Helper T cell (primary cell): ENCODE measurements around the genes SZRD1, MFAP2 and PADI3.

- PRO-cap, 2 experiments: no peak in any of the 2 experiments
Measured at GRCh38 chr1:16156835-16157552, 1.1 kb upstream of the EPHA2 start.

- PRO-cap, 2 experiments: no peak in any of the 2 experiments
Measured at GRCh38 chr1:16289426-16290149, 52.6 kb upstream of the CPLANE2 start.

DNA sequence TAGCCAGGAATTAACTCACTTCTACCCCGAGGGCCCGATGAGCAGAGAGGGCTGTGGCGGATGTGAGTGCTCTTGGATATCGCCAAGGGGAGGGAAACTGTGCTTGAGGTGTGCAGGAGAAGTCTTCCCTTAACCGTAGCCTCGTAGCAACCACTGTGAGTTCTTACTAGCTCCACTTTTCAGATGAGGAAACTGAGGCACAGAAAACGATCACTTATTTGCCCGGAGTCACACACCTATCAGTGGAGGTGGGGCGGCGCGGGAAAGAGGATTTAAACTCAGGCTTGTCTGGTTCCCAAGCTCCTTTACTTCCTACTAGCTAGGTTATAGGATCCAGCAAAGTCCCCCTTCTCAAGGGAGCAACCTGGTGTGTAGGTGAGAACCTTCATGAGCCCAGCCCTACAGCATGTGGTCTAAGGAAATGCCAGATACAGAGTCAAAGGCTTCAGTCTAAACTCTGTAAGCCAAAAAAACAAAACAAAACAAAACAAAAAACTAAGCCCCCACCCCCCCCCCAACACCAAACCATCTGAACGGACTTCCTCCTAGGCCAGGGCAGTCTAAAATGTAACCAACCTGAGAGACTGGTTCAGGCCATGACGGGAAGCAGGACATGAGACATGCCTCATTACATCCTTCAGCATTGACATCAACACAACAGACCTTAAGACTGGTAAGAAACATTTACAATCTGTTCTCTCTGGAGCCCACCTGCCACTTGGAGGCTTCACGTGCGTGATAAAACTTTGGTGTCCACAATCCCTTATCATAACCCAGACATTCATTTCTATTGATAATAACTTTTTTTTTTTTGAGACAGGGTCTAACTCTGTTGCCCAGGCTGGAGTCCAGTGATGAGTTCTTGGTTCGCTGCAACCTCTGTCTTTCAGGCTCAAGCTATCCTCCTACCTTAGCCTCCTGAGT is 733 bp upstream of the FBXO42 start:
- PRO-cap, 2 experiments: no peak in any of the 2 experiments

DNA sequence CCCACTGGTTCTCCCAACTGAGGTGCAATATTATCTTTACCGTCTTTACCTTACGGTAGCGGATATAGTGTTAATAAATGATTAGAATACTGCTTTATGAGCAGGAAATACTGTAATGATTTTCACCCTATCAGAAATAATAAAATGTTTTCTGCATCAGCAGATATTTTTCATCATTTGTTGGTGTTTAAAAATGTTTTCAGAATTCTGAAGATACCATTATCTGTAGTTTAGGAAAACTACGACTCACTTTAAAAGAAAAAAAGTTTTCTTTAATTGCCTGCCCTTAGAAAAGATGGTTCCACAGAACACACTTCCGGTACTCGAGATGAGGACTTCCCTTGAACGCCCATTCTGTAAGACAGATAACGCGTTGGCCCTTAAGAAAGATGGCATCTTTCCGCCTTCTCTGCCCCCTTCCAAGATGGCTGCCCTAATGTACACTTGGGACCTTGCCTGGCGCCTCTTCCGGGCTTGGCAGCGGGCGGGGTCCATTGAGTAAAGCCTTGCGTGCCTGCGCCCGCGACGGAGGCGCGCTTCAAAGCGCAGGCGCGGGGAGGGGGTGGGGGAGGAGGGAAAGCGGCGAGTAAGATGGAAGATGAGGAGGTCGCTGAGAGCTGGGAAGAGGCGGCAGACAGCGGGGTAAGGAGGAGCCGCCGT is at the start of gene SZRD1:
SZRD1 (plus strand) TSS at position 576 of the 660 bp plus-strand sequence.
- PRO-cap, 2 experiments: peak in 2 of 2 experiments; most common plus-strand start position 577 of the sequence (in 2); most common minus-strand start position 274 of the sequence (in 1)

GRCh38 chr1:16606027-16606459 is 165.5 kb downstream of the NECAP2 start:
- PRO-cap, 2 experiments: no peak in any of the 2 experiments

- PRO-cap, 2 experiments: no peak in any of the 2 experiments
Measured at GRCh38 chr1:16764098-16764585, 157.6 kb upstream of the CROCC start.

DNA sequence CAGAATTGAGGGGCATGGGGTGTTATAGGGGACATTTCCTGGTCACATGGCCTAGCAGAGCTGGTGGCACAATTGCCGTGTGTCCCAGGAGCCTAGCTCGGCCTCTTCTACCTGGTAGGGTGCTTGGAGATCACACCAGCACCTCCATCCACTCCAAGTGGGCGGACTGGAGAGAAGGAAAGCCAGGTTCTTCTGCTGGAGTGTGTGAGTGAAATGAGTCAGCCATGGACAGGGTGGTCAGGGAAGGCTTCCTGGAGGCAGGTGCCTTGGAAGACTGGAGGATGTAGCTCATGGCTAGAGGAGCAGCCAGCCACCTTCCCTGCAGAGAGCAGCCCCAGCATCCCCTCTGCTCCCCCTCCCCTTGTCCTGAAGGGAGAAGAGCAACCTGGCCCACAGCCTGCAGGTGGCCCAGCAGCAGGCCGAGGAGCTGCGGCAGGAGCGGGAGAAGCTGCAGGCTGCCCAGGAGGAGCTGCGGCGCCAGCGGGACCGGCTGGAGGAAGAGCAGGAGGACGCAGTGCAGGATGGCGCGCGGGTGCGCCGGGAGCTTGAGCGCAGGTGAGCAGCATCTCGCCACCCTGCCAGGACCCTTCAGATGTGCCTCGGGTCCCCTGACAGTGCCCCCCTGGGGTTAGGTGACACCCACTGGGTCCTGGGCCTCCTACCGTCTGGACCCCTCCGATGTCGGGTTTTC is 22.1 kb downstream of the CROCC start:
- PRO-cap, 2 experiments: no peak in any of the 2 experiments

DNA sequence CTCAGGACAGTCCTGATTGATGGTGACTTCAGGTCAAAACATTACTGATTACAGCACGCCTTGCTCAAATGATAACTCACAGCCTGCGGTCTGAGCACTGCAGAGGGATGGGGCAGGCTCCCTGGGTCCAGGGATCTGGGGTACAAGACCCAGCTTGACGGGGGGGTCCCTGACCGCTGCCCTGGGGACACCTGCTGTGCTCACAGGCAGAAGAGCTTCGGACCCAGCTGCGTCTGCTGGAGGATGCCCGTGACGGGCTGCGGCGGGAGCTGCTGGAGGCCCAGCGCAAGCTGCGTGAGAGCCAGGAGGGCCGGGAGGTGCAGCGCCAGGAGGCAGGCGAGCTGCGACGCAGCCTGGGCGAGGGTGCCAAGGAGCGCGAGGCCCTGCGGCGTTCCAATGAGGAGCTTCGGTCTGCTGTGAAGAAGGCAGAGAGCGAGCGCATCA is 25.3 kb downstream of the MFAP2 start:
- PRO-cap, 2 experiments: no peak in any of the 2 experiments

- PRO-cap, 2 experiments: peak in 1 of 2 experiments; most common minus-strand start chr1:16980612 (in 1)
Measured at GRCh38 chr1:16979787-16980990, at the start of gene MFAP2. MFAP2 (minus strand) TSS chr1:16980620.

DNA sequence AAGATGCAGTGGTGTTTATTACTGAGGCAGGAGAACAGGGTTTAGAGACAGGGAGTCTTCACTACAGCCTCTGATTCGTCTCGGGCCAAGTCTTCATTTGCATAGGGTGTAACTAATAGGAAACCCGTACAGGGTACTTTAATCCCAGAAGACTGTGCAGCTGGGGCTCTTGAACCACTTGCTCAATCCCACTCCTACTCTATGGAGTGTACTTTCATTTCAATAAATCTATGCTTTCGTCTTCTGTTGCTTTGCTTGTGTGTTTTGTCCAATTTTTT is 8.2 kb downstream of the SDHB start:
- PRO-cap, 2 experiments: no peak in any of the 2 experiments

DNA sequence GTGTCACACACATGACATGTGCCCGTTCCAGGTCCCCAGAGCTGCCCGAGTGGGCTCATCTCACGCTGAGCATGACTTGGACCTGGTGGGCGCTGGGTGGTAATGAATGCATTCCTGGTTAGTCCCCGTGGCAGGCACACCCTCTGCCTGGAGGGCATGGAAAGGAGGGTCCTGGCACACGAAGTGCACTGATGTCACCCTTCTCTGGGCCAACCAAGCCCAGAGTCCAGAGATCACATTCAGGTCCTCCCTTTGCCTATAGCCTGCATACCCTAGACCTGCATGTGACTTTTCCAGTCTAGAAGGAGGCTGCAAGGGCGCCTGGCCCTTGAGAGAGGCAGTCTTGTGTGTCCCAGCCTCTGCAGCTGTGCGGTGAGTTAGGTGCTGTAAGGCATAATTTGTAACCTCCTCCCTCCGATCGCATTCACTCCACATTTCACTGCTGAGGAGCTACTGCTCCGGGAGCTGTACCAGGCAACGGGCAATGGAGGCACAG is 22.1 kb downstream of the PADI2 start:
- PRO-cap, 2 experiments: no peak in any of the 2 experiments

DNA sequence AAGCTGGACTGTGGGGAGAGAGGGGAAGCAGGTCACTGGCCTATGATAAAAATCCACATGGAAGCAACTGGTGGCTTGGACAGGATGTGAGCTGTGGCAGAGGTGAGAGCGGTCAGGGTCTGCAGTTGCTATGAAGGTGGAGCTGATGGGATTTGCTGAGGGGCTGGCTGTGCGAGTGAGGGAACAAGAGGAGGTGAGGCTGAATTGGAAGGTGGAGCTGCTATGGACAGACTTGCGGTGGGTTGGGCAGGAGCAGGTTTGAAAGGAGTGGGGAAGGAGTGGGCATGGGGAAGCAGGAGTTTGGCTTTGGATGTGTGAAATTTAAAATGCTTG is 11.3 kb downstream of the PADI1 start:
- PRO-cap, 2 experiments: no peak in any of the 2 experiments

- PRO-cap, 2 experiments: no peak in any of the 2 experiments
Measured at GRCh38 chr1:17248626-17249670, at the start of gene PADI3. PADI3 (plus strand) TSS chr1:17249098.

DNA sequence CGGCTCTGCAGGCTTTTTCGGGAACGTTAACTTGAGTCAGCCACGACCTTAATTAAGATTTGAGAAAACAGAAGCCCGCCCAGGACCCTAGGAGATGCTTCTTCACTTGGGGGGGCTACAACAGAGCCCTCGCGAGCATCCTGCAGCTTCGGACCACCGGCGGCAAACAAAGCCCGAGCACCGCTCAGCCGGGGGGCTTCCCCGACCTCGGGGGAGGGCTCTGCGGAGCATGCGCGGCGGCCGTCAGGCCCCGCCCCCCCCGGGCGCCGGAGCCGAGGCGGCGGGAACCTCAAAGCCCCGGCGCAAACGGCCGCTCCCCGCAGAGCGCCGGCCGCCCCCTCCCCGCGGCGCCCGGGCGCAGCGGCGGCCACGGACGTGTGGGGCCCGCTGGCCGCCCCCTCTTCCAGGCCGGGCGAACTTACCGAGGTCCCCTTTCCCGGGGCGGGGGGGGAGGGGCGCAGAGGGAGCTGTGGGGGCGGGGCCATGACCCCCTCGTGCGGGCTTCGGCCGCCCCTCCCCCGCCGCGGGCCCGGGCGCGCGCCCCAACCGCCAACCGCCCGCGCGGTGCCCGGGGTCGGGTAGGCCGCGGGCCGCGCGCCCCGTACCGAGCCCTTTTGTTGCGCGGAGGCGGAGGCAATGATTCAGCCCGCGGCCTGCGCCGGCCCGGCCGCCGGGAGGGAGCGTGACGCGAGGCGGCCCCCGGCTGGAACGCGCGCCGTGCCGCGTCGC is 1.9 kb downstream of the RCC2 start:
- PRO-cap, 2 experiments: peak in 2 of 2 experiments; most common plus-strand start position 320 of the sequence (in 2); most common minus-strand start position 168 of the sequence (in 2)

DNA sequence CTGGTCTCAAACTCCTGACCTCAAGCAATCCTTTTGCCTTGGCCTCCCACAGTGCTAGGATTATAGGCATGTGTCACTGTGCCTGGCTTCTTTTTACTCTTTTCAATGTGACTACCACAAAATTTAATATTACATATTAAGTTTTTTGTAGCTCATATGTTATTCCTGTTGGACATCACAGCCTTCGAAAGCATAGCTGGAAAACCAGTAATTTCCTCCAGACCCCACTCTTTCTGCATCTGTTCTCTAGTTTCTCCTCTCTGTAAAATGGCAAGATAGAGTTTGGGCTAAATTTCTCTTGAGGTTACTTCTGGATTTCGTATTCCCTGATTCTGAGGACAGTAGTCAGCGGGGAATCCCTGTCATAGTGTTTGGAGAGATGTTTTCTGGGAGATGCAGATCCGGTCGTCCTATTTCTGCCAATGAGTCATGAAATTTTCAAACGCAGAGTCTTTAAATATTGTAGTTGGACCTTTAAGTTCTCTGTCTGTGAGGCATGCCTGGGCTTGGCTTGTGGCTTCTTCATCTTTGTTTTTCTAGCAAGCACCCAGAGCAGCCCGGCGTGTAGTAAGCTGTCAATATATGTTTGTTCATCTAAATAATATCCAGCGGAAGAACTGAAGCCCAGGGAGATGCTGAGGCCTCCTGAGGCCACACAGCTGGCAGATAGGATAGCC is 3.8 kb upstream of the RCC2 start:
- PRO-cap, 2 experiments: no peak in any of the 2 experiments

DNA sequence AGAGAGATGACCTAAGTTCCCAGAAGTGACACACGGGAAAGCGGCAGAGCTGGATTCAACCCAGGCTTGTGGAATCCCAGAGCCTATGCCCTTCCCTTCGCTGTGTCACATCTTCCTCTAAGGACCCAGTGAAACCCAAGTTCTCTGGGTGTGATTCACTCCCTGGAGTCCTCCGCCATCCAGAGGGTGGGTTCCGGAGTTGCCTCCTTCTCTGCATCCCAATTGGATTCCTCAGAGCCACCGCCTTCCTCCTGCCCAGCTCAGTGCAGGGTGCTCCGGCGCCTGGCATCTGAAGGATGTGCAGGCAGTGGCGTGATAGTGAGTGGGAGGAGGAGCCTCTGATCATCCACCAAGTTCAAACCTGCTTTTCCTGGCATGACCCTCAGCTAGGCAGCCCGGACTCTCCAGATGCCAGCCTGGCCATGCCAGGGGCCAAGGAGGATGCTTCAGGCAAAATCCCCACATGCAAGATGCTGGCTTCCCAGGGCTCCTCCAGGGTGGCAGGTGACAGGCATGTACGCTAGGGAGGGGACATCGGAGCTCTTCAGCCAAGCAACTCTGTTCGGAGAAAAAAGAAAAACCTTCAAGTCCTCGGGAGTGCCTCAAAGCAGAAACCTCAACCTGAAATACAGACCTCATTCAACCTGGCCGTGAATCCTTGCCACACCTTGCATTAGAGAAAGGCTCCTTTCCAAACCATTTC is 20.9 kb upstream of the RCC2 start:
- PRO-cap, 2 experiments: no peak in any of the 2 experiments

- PRO-cap, 2 experiments: no peak in any of the 2 experiments
Measured at GRCh38 chr1:17502389-17502973, 37.0 kb upstream of the ARHGEF10L start.

GRCh38 chr1:17545191-17545705 is 5.8 kb downstream of the ARHGEF10L start:
- PRO-cap, 2 experiments: no peak in any of the 2 experiments

DNA sequence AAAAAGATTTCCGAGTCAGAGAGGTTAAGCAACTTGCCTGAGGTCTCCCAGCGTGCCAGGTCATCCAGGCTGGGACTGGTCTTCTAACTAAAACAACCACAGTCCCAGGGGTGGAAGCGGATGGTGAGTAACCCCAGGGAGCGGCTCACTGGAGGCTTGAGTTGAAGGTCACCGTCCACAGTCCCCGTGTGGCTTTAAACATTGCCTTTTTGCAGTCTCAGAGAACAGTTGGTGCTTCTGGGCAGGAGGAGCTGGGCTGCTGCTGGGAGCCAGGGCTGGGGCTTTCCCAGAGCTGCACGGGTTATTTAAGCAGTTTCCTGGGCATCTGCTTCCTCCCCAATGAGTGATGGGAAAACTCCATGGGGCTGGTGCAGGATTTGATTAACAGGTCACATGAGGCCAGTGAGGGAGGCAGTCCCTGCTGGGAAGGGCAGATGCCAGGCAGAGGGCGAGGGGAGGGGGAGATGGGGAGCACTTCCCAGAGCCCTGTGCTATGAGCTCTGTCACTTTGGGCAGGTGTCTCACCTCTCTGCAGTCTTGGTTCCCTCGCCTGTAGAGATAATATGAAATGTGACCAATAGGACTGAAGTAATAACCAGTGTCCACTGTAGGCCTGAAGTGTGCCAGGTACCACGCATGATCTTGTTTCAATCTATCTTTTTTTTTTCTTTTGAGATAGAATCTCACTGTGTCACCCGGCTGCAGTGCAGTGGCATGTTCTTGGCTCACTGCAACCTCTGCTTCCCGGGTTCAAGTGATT is 12.4 kb downstream of the ARHGEF10L start:
- PRO-cap, 2 experiments: no peak in any of the 2 experiments

DNA sequence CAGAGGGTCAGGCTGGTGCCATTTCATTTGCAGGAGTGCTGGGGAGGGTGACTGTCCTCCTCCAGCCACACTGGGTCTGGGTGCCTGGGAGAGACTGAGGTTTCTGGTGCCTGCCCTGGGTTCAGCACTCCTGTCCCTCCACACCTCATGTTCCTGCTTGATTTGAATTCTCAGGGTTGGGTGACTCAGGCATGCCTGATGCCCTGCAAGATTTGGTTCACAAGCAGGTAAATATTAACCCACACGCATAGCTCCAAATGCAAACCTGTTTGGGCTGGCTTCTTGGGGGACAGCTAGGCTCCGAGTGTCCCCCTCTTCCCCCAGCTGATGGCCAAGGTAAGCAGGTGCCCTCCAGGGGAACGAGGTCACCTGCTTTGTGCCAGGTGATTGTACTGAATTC is 20.3 kb downstream of the ARHGEF10L start:
- PRO-cap, 2 experiments: no peak in any of the 2 experiments